Measurements from ENCODE around the genes ITGA5, DCD and MUCL1.

DNA sequence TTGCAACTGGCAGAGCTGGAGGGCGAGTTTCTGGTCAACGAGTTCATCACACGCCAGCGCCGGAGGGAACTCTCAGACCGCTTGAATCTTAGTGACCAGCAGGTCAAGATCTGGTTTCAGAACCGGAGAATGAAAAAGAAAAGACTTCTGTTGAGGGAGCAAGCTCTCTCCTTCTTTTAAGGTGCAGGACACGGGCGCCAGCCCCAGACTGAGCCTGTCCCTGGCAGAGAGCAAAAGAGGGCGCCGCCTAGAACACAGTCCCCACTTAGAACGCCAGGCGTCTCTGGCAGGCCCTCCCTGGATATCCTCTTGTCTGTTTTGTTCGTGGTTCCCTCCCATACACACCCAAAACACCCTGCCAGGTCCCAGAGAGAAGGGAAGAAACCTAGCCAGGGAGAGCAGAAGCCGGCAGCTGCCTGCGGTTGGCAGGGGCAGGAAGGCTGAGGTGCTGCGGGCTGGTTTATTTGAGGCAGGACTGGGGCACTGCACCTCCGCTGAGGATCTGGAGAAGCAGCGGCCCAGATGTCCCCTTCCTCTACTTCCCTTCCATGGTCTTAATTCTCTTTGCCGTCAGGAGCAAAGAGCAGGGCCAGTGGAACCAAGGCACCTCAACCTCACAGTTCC lies 1.8 kb downstream of the HOXC12 start:
- PRO-cap, result no peak

DNA sequence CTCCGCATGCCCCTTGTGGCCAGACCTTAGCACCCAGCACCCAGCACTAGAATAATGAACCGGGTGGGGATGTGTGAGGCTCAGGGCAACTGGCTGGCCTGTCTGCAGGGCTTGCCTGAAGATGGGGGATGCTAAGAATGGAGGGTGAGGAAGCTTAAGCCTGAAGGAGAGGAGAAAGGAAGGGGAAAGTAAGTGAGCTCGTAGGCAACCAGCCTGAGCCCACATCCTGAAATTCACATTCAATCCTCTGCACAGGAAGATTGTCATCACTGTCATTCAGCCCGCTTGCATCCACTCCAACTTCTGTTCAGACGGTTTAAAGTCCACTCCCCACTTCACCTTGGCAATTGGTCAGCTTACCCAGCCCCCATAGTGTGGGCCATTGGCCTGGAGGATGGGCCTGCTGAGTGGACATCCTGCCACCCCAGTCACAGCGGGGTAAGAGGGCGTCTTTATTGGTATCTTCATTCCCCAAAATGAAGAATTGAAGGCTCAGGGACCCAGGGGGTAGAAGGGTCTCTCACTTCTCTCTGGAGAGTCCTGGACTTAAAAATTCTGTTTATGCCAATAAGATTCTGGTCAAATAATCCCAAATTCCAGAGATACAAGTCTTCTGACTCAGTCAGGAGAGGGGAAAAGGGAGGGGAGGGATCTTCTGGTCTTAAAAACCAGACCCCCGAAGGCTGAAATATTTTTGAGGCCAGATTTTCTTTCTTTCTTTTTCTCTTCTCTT lies 4.6 kb downstream of the HOXC8 start:
- PRO-cap, result no peak

DNA sequence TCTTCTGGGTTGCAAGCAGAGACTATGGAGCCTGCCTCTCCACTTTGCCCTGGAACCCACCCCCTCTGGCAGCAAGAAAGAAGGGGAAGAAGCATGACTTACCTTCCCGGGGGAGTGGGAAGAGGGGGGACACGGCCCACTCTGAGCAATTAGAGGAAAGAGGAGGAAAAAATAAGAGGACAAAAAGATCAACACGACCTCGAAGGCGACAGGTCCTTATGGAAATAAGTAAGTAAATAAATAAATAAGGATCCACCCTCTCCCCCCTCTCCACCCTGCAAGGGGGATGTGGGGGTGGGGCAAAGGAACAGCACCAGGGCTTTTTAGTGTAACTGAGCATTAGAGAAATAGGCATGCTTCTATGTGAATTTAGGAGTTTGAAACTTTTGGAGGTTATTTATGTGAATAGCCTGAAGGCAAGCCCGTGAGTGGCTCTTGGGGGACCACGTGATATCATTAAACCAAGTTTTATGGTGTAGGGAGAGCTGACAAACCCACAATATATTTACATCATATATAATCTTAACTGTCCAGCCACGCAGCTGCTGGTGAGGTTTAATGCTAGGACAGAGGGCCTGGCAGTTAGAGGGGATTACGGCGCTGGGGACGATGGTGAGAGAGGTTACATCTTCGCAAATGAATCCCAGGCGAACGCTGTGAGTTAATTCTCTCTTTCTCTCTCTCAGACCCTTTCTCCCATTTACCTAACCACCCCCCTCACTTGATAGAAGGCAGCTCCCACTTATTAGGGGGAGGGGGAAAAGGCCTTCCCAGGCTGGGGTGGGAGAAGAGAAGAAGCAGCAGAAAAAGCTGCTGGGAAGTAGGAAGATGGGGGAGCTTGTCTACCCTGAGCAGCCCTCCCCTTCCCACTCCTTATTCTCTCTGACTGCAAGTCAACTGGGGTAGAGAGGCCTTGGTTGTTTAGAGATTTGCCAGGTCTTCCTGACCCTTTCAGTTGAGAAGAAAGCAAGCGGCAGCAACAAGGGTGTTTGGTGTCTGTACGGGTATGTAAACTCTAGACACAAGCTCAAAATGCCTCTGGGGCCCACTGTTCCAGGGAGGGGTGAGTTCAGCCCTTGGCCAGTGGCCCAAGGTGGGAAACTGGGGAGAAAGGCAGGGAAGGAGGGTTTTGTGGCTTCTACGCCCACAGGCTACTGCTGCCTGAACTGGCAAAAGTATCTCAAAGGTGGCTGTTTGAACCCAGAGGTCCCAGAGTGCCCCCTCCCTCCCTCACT lies 4.9 kb downstream of the HOXC5 start:
- PRO-cap, result no peak

- PRO-cap, result no peak
Observed at GRCh38 chr12:54043330-54043905, 10.2 kb upstream of the HOXC4 start.

DNA sequence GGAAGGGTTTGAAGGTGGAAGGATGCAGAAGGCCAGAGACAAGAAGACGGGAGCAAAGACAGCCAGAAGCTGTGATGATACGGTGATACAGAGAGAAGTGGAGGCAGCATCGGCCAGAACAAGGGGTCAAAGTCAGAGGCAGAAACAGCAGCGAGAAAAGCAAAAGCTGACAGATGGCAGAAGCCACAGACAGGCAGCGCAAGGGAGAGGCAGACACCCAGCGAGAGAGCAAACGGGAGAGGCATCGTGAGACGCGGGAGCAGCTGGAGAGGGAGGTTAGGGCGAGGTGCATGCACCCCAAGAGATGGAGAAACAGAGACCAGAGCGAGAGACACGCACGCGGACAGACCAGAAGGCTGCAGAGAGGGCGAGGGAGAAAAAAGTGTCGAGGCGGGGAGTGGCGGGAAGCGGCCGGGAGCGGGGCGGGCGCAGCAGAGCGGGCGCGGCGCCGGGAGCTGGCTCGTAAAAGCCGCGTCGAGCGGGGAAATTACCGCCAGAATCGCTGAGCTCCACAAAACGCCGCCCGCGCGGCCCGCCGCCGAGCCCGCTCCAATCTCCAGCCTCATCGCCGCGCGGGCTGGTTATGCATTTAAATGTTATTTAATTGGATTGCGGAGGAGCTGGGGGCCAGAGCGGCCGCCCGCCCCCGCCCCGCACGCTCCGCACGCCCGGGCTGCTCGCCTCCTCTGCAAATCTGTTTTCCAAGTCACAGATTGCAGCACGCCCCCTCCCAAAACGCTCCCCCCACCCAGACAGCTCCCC lies 15.6 kb downstream of the SMUG1 start:
- PRO-cap, result no peak

GRCh38 chr12:54217368-54218542 lies 29.0 kb upstream of the SMUG1 start:
- PRO-cap, result no peak

- PRO-cap, result no peak
Observed at GRCh38 chr12:54220196-54220617, 31.4 kb upstream of the SMUG1 start.

- PRO-cap, result no peak
Observed at GRCh38 chr12:54257369-54257925, 22.5 kb downstream of the CBX5 start.

- PRO-cap, result no peak
Observed at GRCh38 chr12:54262406-54263060, 17.4 kb downstream of the CBX5 start.

DNA sequence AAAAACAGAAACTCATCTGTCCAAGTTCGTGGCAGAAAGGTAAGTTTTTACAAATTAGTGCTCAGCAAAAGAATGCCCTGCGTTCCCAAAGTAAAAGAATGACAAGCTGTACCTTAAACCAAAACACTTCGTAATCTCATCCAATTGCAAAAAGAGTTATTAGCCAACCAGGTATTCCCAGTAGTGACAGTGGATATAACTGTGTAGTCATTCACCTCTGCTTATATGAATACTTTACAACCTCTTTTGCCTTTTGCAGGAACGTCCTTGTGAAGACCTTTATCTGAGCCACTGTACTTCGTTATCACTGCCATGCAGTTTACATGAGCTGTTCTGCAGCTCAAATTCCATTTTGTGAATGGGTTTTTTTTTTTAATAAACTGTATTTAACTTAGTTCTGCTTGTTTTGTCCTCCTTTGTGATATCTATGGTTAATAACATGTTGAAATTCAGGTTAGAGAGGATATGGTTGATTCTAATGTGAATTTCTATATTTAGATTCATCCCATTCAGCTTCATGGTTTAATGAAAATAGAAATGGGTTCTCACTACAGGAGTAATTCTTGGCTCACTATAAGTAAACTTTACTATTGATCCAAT lies 6.3 kb downstream of the HNRNPA1 start:
- PRO-cap, result no peak

- PRO-cap, result no peak
Observed at GRCh38 chr12:54374165-54374987, 10.1 kb upstream of the GPR84 start.

DNA sequence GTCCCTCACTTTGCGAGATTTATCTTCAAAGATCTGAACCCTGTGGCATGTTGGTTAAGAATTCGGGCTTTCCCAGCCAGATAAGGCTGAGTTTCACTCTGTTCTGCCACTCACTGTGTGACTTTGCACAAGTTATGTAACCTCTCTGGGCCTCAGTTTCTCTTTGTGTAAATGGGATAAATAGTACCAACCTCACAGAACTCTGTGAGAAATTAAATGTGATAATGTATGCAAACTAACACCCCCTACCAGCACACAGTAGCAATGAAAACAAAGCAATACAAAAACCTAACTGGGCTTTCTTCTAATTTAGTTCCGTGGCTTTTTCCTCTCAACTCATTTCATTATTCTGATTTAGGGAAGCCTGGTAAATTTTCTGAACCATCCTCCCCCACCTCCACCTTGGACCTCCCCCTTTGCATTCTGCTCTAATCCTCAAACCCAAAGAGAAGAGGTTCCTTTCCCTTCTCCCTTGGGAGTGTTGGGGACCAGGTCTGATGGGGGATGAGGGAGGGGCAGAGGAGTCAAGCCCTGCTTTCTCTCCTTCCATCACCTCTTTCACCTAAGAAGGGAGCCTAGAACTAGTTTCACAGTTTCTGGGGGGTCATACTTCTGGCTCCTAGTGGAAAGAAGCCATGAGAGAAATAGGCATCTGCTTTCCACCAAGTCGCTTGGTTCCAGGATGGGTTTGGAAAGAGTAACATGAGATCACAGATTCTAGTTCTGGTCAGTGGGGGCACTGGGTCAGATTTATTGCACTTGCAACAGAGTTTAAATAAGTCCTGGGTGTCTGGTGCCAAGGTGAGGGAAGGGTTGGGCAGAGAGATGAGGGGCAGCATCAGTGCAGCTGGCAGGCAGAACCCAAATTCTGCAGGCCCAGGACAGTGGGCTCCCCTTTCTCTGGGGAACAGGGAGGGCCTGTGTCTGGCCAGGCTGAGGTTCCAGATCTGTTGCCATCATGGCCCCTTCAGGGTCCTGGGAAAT lies 10.3 kb upstream of the ZNF385A start:
- PRO-cap, result no peak

DNA sequence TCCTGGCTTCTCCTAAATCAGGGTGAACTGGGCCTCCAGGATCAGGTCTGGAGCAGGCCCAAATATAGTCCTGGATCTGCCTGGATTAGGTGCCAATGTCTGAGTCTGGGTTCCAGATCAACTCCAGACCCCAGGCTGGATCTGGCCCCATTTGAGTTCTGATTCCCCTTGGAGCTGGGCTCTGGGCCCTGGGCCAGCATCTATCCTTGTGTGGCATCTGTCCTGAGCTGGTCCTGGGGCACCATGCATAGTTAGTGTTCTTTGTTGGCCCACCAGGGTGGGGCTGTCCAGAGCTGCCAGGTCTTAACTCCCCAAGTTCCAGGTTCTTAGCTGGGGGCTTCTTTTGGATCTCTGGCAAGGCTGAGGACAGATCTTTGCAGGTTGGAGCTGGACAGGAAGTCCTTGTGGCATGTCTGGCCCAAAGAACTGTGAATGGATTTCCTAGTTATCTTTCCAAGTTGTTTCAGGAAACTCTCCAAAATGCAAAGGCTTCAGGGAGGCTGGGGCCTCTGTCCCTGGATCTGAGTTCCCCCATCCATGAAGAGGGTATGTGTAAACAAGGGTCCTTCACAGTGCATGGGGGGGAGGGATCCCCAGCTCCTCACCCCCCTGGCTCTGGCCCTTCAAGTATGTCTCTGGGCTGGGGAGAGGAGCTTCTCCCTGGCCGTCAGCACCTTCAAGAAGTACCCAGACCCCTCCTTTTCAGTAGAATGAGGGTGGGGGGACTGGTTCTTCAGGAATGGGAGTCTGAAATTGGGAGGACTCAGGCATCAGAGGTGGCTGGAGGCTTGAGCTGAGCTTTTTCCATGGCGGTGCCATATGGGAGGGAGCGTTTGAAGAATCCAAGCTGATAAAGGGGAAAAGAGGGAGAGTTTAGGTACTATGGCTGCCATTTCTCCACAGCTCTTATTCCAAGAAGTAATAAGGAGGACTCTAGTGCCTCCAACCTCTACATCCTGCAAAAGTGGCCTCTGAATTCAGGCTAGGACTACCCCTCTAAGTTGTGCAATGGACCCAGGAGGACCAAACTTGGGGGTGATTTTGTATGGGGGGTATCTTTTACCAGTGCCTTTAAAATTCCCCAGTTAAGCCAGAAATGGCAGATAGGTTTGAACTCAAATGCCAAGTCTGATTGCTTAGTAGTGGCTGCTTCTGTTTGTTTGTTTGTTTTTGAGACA lies 11.4 kb upstream of the ZNF385A start:
- PRO-cap, result no peak

DNA sequence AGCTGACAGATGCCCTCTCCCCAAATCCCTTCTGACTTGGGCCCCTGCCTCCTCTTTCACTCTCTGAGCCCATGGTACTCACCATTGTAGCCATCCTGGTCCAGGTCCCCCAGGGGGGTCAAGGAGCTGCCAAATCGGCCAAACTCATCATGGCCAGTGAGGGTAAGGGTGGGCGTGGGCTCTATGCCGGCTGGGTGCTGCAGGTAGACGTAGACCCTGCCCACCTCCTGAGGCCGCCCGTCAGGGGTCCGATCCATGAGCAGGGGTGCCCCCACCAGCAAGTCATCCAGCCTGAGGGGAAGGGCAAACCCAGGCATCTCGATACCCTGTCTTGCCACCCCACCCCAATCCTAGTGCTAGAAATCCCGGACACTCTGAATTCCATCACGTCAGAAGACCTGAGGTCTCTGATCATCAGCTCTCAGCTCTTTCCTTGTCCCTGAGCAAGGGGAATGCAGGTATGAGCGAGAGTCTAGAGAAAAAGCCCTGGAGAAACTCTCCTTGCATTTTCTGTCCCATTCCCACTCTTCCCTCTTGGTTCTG lies 13.9 kb downstream of the ITGA5 start:
- PRO-cap, result no peak

DNA sequence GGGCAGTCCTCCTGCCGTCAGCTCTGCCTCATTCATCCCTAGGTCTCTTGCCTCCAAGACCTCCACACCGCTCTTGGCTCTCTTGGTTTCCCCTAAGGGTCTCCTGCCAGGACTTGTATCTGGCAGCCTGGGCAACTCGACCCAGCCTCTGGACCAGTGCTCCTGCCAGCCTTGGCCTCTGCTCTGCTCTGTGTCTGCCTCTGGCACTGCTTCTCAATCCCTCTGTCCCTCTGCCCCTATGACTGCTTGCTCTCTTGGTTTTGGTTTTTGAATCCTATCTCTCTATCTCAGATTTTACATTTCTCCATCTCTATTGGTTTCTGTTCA lies 6.3 kb downstream of the ITGA5 start:
- PRO-cap, result no peak

- PRO-cap, result unidirectional peak, minus-strand start at chr12:54419215
Observed at GRCh38 chr12:54418727-54419395, at the start of gene ITGA5. Gene ITGA5 (minus strand): TSS chr12:54419266.

GRCh38 chr12:54546582-54547332 lies 2.6 kb upstream of the PDE1B start:
- PRO-cap, result no peak

DNA sequence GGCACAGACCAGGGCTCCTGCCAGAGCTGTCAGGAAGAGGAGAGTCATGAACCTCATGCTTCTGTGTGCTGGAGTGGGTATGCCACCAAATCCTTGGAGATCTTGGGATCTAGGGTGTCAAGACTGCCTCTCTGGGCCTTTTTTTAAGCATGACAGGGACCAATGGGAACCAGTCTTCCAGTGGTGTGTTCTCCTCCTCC lies at the start of gene DCD:
Gene DCD (minus strand): TSS at position 119 of the 200 bp plus-strand sequence.
- PRO-cap, result no peak

GRCh38 chr12:54666133-54666414 lies 17.9 kb upstream of the DCD start:
- PRO-cap, result no peak

GRCh38 chr12:54854294-54854716 lies at the start of gene MUCL1:
Gene MUCL1 (plus strand): TSS chr12:54854516.
- PRO-cap, result no peak